ENCODE measurements around the gene TM4SF20.

GRCh38 chr2:224519884-224520858 lies 65.0 kb downstream of the CUL3 start:
- PRO-cap, 10 experiments = no peak in any of the 10 experiments

GRCh38 chr2:224527333-224528731 lies 57.3 kb downstream of the CUL3 start:
- PRO-cap, 10 experiments = no peak in any of the 10 experiments

DNA sequence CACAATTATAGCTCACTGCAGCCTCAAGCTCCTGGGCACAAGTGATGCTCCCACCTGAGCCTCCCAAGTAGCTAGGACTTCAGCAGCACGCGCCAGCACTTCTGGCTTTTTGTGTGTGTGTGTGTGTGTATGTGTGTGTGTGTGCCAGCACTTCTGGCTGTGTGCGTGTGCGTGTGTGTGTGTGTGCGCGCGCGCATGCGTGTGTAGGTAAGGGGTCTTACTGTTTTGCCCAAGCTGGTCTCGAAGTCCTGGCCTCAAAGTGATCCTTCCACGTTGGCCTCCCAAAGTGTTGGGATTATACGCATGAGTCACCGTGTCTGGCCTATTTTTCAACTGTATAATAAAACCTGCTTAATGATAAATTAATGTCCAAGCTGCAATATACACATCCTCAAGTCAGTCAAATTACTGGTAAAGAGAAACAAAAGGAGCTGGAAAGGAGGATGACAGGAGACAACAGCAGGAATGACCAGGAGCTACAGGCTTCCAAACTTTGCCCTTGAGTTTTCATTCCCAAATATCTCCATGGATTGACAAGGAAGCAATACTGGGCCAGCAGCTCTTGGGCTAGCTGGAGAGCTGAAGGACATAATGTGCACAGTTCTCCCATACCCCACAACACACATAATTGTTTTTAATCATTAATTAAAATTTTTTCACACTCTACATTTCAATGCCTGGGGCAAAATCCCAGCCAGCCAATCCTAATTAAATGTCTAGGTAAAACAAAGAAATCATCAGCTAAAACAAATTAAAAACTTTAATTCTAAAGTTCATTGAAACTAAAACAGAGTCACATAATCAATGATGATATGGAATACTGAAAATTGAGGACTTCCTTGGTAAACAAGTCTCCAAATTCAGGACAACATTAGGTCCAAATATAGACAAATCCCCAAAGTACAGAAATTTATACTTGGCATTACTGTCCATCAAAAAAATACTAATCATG lies 42.5 kb downstream of the CUL3 start:
- PRO-cap, 10 experiments = no peak in any of the 10 experiments

GRCh38 chr2:224560359-224561646 lies 24.4 kb downstream of the CUL3 start:
- PRO-cap, 10 experiments = no peak in any of the 10 experiments

GRCh38 chr2:224938278-224939096 lies 103.8 kb downstream of the DOCK10 start:
- PRO-cap, 10 experiments = no peak in any of the 10 experiments

DNA sequence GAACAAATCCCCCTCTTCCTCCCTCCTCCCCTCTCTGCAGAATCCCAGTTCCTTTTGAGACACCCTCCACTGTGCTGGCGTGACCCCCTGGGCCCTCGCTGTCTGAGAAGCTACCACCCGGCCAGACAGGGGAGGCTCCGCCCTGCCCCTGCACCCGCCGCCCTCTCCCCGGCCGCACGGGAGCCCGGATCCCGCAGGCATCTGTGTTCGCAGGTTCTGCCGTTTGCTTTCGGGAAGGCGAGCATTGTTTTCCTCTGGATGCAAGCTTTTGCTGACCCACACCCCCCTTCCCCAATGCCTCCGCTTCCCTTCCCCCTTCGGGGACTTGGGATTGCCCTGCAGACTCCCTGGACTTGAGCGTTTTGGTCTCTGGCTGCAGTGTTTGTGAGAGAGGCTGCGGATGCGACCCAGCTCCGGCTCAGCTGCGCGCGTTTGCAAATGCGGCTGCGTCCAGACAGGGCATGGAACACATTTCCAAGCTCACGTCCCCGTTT lies 631.6 kb downstream of the NYAP2 start:
- PRO-cap, 10 experiments = peak in 10 of 10 experiments; most common plus-strand start position 378 of the sequence (in 10); most common minus-strand start position 384 of the sequence (in 9)

DNA sequence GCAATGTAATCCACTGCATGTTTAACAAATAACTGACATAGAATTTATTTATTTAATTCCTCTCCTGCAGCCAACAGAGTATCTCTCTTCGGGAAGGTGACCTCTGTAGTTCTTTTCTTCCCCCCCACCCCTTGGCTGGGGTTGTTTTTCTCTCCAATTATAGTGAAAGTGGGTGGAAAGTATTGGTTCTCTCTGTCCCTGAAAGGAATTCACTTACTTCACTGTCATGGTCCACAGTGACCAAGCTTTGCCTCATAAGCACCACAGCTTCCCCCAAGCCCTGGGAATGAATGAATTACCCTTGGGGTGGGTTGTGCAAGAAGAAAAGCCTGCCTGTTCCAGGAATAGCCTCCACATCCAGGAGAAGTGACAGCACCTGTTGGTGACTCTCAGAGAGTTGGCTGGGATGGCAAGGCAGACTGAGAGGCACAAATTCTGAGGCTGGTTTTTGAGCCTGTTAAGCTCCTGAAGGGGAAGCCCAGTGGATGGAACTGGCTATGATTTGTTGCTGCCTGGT lies 479.6 kb downstream of the IRS1 start:
- PRO-cap, 10 experiments = no peak in any of the 10 experiments

- PRO-cap, 10 experiments = no peak in any of the 10 experiments
These were observed 333.2 kb downstream of the IRS1 start for GRCh38 chr2:226466144-226467120.

GRCh38 chr2:226483837-226484245 lies 315.8 kb downstream of the IRS1 start:
- PRO-cap, 10 experiments = no peak in any of the 10 experiments

DNA sequence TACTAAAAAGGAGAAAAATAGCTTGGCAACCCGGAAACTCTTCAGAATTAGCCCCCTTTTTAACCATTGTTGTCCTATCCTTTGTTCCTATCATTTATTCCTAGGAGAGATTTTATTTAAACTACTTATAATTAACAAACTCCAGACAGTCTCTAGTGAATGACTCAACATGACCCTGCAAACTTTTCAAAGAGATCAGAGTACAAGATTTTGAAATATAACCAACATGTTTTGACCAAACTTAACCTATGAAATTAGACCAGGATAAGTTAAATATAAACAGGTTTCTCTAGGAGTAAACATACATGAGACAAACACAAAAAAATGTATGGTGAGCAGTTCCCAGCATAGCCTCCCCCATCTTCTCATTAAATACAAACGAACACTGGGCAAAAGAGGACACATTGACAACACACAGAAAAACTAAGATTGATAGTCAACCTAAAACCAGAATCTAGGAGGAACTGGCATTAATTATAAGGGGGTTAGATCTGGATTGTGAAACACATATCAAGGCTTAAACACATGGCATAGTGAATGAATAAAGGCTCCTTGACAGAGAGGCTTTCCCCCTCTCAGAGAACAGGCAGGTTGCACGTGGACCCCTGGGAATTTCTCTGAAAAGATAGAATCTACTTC lies 284.2 kb downstream of the IRS1 start:
- PRO-cap, 10 experiments = no peak in any of the 10 experiments

DNA sequence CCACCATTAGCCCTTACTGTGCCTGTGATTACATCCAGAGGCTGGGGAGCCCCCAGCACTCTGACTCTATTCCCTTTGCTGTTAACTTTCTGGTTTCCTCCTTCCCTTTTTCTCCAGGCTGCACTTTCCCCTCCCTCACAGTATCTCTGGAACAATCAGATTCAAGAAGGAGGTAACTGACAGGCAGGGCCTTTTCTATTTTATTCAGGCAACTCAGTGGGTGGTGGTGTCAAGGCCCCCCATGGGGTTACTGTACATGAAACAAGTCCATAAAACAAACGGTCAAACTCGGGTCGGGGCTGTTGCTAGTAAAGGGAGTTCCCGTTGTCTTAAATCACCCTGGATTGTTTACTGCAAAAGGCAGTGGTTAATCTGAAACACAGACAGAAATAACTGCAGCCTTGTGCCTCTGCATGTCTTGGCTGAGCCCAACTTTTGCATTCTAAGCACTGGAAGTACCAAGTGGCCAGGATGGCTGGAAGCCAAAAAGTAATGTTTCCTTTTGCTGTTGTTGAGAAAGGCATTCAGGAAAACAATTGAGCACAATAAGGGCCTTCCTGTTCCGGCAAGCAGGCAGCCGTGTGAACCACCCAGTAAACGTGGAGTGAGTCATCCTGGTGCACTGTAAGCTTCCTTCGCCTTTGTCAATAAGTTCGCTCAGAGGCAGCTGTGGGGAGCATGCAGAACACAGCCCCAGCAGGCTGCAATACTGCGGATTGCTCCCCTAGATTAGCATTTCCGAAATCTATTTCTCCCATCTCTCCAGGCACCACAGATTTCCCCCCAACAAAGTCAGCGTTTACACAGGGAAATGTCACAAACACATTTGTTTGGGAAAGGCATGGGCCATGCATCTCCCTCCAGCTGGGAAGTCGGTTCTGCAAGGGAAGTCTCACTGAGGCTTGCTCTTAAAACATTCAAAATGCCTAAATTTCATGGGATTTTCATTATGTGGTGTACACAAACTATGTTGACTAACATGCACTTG lies 149.6 kb downstream of the IRS1 start:
- PRO-cap, 10 experiments = peak in 6 of 10 experiments; most common plus-strand start position 660 of the sequence (in 6); most common minus-strand start position 430 of the sequence (in 1)

GRCh38 chr2:226652218-226652584 lies 147.4 kb downstream of the IRS1 start:
- PRO-cap, 10 experiments = no peak in any of the 10 experiments

DNA sequence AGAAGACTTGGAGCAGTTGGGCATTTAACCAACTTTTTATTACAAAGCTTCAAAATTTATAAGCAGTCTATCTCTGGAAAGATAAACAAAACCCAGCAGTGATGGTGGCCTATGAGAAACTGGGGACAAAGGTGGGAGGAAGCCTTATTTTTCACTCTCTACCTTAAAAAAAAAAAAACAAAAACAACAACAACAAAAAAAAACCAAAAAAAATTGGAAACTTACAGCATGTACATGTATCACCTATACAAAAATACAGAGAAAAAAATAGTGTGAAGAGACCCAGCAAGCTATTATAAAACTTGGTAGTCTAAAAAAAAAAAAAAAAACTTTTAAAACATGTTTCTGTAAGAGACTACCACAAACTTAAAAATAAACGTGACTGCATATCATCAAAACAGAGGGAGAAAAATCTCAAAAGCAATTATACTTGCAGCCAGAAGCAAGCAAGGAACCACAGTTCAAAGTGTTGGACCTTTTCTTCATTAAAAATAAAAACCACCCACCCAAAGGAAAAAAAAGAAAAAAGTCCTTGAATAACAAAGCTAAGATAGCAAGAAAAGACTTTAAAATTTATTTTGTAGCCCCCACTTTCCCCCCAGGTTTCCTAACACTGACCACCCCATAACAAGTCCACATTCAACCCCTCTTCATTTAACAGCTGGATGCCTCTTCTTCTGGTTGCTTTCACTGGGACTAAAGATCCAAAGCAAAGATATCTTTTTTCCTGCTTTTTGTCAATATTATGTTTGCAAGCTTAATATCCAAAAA lies 13.0 kb downstream of the IRS1 start:
- PRO-cap, 10 experiments = no peak in any of the 10 experiments

DNA sequence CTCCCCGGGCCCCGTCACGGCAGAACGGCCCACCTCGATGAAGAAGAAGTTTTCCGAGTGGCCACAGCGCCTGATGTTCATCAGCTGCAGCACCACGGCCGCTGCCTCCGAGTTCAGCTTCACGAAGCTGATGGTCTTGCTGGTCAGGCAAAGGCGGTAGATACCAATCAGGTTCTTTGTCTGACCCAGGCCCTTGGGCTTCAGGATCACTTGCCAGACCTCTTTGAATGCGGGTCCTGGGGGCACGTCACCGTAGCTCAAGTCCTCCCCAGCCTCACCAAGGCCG lies 1.6 kb downstream of the IRS1 start:
- PRO-cap, 10 experiments = no peak in any of the 10 experiments

DNA sequence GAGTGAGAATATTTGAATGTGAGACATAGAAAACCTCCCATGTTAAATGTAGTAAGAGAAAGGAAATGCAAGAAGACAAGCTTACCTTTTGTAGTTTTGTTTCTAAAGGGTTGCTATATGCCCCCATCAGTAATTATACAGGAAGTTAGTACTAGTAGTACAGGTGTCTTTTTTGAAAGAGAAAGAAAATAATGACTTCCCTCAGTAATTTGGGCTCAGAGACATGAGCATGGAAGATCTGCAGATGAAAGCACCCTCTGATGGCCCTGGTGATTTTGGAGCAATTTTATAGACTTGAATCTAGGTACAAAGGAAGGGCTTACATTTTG lies 80.8 kb downstream of the RHBDD1 start:
- PRO-cap, 10 experiments = no peak in any of the 10 experiments

DNA sequence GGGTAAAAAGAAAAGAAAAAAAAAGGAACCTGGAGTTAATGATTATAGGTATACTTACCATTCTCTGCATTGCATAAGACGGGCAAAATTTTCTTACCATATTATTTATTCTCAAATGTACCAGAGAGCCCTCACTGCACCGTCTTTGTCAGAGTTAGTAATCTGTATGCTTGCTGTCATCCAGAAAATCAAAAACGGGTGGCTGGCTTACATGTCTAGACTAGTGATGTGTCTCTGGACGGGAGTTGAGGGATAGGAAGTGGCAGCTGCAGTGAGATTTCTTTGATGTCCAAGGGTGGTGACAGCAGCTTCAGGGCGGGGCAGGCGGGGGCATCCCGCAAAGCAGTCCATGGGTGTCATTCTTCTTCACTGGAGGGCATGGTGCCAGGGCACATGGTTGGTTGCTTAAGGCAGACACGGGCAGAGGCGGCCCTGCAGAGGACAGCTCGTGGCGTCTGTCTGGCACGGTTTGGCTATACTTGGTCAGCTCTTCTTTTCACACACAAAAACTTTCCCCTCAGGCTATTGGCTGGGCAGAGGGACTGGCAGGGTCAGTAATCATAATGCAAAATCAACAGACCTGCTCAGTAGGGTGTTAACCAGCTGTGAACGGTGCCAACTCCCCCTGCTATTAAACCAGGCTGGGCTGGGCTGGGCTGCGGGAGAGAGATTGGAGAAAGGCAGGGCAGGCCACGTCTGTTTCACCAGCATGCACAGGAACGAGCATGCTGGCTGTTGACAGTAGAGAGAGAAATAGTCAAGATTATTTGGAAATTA lies 63.7 kb downstream of the COL4A3 start:
- PRO-cap, 10 experiments = peak in 1 of 10 experiments; most common plus-strand start position 661 of the sequence (in 1); most common minus-strand start position 471 of the sequence (in 1)

GRCh38 chr2:227338970-227339418 lies 13.9 kb downstream of the MFF start:
- PRO-cap, 10 experiments = no peak in any of the 10 experiments

- PRO-cap, 10 experiments = no peak in any of the 10 experiments
These were observed at the start of gene TM4SF20 for GRCh38 chr2:227379057-227379666. TSS of gene TM4SF20 (minus strand) at chr2:227379306.

DNA sequence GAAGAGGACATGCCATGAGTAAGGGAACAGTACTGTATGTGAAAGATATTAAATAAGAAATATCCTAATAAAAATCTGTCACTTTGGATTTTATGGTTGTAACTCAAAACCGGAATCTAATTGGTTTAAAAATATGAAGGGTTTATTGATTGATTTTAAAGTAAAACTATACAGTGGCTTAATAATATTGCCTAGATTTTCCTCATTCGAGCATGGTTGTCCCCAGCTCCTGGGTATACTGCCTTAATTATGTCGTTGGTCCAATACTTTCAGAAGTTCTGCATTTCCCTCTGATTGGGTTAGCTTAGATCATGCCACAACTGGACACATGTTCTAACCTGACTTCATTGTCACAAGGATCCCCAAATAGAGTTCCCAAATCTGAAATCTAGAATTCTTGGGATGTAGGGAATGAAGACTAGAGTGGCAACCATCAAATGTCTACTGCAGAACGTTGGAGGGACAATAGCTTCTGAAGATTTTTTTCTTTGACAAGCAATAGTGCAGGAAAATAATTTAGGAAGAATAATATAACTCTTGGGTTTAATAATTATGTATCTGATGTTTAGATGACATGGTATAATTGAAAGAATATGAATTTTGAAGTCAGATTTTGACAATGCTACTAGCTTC lies 3.2 kb downstream of the AGFG1 start:
- PRO-cap, 10 experiments = no peak in any of the 10 experiments

GRCh38 chr2:227554424-227555277 lies 44.0 kb upstream of the SCYGR2 start:
- PRO-cap, 10 experiments = no peak in any of the 10 experiments